ENCODE measurements around the gene ZNF12.

DNA sequence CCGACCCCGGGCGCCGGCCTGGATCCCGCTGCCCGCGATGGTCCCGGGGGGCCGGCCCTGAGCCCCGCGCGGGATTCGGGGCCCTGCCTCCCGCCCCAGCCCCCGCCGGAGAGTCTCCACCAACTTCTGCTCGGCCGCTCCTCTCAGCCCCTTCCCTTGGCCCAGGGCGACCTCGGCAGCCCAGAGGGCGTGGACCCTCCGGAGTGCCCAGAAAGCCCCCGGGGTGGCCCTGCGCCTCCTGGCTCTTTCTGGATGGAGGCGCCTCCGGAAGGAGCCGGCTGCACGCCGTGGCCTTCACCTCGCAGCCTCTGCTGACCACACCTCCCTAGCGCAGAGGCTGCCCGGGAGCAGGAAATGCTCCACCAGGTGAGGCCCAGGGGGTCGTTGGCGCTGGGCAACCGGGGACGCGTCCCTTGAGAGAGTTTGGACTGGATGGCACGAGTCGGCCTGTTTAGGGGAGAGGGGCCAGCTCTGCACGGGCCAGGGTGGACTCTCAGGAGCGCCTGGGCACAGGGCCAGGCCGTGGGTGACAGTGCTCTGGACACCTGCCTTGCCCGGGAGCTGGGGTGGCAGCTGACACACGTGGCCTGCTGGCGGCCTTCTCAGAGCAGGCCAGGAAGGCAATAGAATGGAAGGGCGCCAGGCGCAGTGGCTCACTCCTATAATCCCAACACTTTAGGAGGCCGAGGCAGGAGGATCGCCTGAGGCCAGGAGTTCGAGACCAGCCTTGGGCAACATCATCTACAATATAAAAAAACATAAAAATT is 594 bp downstream of the ZNF853 start:
- PRO-cap = unidirectional peak, minus-strand start at position 310 of the sequence

- PRO-cap = unidirectional peak, minus-strand start at chr7:6640488; bidirectional peak, plus-strand start at chr7:6640639, minus-strand start at chr7:6640488
These were observed 3.1 kb downstream of the ZNF316 start for GRCh38 chr7:6639792-6640997.

- PRO-cap = bidirectional peak, plus-strand start at chr7:6707098, minus-strand start at chr7:6706876
These were observed at the start of gene ZNF12 for GRCh38 chr7:6706269-6707500. TSS of gene ZNF12 (minus strand) at chr7:6706947.

GRCh38 chr7:6827043-6827530 is 1.0 kb upstream of the CCZ1B start:
- PRO-cap = no peak

GRCh38 chr7:7100395-7100769 is 82.0 kb upstream of the C1GALT1 start:
- PRO-cap = unidirectional peak, minus-strand start at chr7:7100538

DNA sequence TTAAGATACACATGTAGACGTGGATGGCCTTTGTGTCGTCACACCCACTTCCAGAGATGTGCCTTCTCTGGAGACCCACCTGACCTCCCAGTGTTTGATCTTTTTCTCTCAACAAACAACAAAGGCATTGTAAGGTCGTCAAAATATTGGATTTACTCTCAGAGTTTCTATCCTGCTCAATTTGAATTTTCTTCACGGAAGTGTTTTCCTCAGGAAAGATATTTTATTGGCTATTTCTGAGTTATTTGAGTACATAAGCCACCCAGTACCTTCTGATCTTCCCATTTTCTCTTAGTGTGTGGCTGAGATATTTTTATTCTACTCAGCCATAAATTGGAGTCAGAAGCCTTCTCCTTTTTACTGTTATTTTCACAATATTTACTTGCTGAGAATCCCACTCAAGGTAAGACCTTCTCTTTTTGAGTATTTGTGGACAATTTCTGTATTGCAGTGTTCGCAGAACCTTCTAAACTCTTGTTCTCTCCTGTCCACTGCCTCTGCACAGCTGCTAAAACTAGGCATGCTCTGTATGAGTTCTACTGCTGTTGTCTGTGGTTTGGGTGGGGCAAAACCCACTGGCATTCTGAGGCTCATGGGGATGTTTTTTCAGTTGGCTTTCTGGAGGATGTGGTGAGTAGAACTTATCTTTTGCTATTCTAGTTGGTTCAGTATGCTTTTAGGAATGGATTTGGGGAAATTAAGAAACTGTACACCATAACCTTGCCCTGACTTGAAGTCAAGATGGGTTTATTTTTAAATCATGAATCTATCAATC is 25.4 kb upstream of the C1GALT1 start:
- PRO-cap = no peak

GRCh38 chr7:7372967-7373652 is 162.6 kb downstream of the COL28A1 start:
- PRO-cap = no peak

DNA sequence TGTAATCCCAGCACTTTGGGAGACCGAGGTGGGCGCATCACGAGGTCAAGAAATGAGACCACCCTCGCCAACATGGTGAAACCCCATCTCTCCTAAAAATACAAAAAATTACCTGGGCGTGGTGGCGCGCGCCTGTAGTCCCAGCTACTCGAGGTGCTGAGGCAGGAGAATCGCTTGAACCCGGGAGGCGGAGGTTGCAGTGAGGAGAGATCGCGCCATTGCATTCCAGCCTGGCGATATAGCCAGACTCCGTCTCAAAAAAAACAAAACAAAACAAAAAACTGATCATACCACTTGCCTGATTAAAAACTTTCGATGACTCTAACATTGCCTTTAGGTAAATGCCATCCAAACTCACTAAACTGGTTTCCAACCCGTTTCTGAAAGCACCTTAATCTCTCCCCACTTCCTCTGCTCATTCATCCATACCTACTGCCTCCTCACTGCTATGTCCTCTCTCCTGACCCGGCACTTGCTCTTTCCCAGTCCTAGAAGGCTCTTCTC is 830 bp upstream of the MIOS start:
- PRO-cap = unidirectional peak, plus-strand start at position 422 of the sequence

GRCh38 chr7:7567171-7567669 is 536 bp downstream of the MIOS start:
- PRO-cap = bidirectional peak, plus-strand start at chr7:7567394, minus-strand start at chr7:7567405; unidirectional peak, minus-strand start at chr7:7567493

GRCh38 chr7:7640269-7640551 is 342 bp upstream of the UMAD1 start:
- PRO-cap = bidirectional peak, plus-strand start at chr7:7640316, minus-strand start at chr7:7640358; bidirectional peak, plus-strand start at chr7:7640909, minus-strand start at chr7:7640463

- PRO-cap = no peak
These were observed 21.8 kb downstream of the RPA3 start for GRCh38 chr7:7696318-7697224.

GRCh38 chr7:7705731-7706360 is 12.6 kb downstream of the RPA3 start:
- PRO-cap = no peak

- PRO-cap = no peak
These were observed 8.1 kb upstream of the RPA3 start for GRCh38 chr7:7726335-7727034.

GRCh38 chr7:7785130-7785730 is 66.8 kb upstream of the RPA3 start:
- PRO-cap = no peak

DNA sequence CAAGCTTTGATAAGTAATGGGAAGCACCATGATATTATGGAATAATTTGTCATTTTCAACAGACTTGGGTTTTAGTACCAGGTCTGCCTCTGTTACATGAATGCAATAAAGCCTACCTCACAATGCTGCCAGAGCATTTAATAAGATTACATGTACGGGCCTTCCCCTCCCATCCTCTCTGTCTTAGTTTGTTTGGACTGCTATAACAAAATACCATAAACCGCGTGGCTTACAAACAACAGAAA is 74.0 kb upstream of the RPA3 start:
- PRO-cap = no peak

DNA sequence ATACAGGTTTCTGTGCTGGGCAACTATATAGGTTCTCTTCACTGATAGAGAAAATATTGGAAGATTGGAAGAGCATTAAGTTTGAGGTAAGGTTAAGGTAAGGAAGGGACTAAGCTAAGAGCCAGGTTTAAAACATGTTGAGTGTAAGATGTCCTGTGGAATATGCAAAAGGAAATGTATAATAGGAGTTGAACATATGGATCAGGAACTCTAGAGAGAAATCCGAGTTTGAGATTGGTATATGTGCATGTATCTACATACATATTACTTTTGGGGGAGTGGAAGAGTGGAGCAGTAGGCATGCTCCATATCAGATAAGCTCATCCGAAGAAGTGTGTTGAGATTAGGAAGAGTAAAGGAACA is 101.6 kb upstream of the GLCCI1 start:
- PRO-cap = no peak

GRCh38 chr7:7970511-7971568 is 2.2 kb downstream of the GLCCI1 start:
- PRO-cap = no peak

DNA sequence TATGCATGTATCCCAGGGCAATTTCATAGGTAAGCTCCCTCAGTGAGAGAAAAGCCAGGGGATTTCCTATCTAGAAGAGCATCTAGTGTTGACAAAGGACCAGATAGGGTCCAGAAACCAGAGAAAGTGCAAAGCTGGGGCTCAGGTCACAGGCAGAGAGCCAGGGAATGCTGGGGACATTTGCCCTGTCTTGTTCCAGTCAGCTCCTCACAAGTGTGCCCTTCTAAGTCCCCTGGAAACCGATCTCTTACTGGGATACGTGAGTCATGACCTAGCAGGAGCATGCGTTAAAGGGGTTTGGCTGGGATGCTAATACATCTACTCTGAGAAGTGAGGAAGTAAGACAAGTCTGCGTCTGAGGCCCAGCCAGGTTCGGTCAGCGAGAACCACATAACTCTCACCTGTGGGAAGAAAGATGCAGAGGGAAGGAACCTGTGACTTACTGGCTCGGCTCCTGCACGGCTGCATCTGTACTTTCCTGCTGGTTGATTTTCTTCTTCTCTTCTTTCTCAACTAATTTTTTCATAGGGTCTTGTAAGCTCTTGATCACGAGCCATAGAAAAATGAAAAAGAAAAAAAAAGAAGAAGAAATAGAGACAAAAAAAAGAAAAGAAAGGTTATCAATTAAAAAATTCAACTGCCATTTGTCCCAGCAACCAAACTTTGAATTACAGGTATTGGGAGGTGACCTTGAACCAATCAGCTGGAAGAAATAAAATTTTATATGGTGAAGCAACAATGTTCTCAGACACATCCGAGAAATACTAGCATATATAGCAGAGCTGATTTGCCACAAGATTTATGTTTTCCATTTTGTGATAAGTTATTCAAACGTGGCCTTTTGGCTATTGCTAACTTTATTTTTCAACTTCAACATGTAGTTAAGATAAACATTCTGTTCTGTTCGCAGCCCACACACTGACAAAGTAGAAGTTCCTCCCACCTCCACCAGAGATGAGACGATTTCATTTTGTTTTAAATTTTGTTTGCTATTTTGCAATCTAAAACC is 118.2 kb downstream of the ICA1 start:
- PRO-cap = no peak

GRCh38 chr7:8221038-8221647 is 40.8 kb downstream of the ICA1 start:
- PRO-cap = no peak

DNA sequence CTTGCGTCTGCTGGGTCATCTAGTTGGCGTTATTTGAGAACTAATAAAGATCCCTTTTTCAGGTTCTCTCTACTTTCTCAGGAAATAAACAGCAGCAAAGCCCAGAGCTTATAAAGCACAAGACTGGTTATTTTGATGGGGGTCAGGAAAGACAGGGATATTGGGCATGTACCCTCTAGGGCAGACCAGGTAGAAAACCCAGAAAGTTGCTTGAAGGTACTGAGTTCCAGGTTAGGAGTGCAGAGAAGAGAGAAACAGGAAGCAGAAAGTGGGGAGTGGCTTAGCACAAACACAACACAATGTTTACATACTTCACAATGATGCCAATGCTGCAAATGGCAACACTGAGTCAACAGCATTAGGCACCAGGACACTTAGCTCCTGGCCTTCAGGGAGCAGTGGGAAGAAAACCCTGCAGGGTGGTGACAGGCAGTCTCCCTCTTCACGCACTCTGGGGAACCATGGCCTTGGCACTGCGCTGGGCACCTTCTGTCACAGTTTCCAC is 7.4 kb downstream of the ICA1 start:
- PRO-cap = no peak